SK-MEL-5 (cell line): ENCODE measurements around a stretch of chr17.

RAMPAGE:
- cytosol, long total RNA: no peak
- long total RNA: no peak
- nucleus, long total RNA: no peak
Measured at GRCh38 chr17:79038433-79039369, 14.7 kb downstream of the C1QTNF1 start.

RAMPAGE:
- cytosol, long total RNA: no peak
- long total RNA: no peak
- nucleus, long total RNA: no peak
Measured at GRCh38 chr17:79087867-79088800, 13.5 kb downstream of the ENGASE start.

RAMPAGE:
- cytosol, long total RNA: no peak
- long total RNA: no peak
- nucleus, long total RNA: no peak
Measured at GRCh38 chr17:79183804-79184394, 109.3 kb downstream of the ENGASE start.

DNA sequence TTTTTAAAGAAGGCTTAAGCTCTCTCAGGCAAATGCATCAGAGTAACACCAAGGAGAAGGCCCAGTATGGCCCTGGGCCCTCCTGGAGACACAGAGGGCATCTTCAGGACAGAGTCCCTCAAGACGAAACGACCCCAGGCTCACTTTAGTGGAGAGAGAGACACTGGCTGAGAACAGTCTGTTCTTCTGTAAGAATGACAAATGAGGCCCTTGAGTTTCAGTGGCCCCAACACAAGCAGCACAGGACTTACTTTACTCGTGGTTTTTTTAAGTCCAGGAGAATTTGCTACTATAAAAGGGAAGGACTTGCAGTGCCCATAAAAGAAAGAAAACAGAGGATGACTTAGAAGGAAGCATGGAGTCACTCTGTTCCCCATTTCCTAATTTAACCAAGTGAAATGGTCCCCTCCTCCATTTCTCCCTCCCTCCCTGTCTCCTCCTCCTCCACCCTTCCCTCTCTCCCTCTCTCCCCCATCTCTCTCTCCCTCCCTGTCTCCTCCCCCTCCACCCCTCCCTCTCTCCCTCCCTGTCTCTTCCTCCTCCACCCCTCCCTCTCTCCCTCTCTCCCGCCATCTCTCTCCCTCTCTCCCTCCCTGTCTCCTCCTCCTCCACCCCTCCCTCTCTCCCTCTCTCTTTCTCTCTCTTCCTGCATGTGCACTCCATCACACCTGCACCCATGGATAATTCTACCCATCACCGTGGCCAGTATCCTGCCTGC is 47.2 kb upstream of the RBFOX3 start:
RAMPAGE:
- cytosol, long total RNA: no peak
- long total RNA: no peak
- nucleus, long total RNA: no peak

DNA sequence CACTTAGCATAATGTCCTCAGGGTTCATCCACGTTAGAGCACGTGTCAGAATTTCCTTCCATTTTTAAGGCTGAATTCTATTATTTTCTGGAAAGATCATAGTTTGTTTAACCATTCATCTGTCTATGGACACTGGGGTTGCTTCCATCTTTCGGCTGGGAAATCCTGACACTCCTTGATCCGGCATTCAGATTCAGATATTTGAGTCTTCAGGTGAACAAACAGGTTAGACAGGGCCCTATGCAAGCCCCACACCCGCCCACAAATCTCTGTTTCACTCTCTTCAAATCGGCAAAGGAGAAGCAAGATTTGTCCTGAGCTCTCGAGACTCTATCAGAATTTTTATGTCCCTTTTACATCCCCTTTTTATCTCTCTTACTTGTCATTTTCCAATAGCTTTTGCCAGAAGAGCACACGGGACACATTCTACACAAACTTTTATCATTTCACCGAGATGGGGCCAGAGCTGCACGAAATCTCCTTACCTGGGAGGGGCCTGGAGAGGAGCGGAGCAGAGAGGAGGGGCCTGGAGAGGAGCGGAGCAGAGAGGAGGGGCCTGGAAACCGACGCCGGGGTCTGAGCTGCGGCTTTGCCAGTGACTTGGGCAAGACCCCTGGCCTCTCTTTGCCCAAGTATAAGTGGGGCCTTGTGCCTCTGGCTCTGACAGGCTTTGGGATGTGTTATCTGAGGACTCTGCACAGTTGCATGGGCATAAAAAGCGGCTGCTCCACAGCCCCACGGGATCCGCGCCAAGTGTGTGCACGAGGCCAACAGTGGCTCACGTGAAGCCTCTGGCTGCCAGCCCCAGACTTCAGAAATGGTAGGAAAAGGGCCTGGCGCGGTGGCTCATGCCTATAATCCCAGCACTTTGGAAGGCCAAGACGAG is 54.3 kb upstream of the RBFOX3 start:
RAMPAGE:
- cytosol, long total RNA: no peak
- long total RNA: no peak
- nucleus, long total RNA: no peak

DNA sequence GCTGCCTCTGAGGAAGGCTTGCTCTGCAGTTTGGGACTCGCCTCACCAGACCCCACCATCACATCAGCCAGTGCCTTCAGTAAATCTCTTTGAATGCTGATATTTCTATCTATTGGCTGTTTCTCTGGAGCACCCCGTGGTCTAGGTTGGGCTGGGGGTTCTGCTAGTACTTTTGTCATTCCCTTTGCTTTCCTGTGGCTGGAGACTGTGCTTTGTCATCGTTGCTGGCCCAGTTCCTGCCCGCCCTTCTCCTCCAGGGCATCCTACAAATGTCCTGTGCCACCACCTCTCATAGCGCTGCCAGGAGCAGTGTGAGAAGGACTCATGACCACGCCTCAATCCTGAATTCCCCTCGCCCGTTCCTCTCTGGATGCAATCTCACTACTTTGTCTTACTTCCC is 8.0 kb upstream of the CBX2 start:
RAMPAGE:
- cytosol, long total RNA: no peak
- long total RNA: no peak
- nucleus, long total RNA: no peak

GRCh38 chr17:79776947-79777152 is 1.1 kb upstream of the CBX2 start:
RAMPAGE:
- cytosol, long total RNA: no peak
- long total RNA: no peak
- nucleus, long total RNA: no peak

RAMPAGE:
- cytosol, long total RNA: no peak
- long total RNA: no peak
- nucleus, long total RNA: no peak
Measured at GRCh38 chr17:79793034-79794182, 3.5 kb downstream of the CBX8 start.

RAMPAGE:
- cytosol, long total RNA: no peak
- long total RNA: no peak
- nucleus, long total RNA: no peak
Measured at GRCh38 chr17:79800806-79801773, 4.2 kb upstream of the CBX8 start.

DNA sequence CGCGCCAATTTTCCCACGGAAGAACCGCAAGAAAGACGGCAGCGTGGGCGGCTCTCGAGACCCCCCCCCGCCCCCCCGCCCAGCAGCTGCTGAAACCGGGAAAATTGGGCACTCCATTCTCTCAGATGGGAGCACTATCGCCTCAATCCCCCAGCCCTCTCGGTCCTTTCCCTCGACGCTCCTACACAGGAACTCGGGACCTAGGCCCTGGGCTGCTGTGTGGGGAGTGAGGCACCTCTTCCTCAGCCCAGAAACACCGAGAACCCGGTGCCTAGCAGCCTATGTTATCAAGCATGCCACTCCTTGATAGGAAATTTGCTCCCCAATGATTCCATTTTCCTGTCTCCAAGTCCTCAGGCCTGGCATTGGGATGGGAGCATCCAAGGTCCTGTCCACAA is 17.2 kb upstream of the CBX8 start:
RAMPAGE:
- cytosol, long total RNA: no peak
- long total RNA: no peak
- nucleus, long total RNA: no peak

RAMPAGE:
- cytosol, long total RNA: no peak
- long total RNA: no peak
- nucleus, long total RNA: no peak
Measured at GRCh38 chr17:79843925-79844760, 4.9 kb upstream of the CBX4 start.

RAMPAGE:
- cytosol, long total RNA: no peak
- long total RNA: no peak
- nucleus, long total RNA: no peak
Measured at GRCh38 chr17:79852396-79853157, 13.3 kb upstream of the CBX4 start.

GRCh38 chr17:79932756-79933546 is 93.7 kb upstream of the CBX4 start:
RAMPAGE:
- cytosol, long total RNA: no peak
- long total RNA: no peak
- nucleus, long total RNA: no peak

DNA sequence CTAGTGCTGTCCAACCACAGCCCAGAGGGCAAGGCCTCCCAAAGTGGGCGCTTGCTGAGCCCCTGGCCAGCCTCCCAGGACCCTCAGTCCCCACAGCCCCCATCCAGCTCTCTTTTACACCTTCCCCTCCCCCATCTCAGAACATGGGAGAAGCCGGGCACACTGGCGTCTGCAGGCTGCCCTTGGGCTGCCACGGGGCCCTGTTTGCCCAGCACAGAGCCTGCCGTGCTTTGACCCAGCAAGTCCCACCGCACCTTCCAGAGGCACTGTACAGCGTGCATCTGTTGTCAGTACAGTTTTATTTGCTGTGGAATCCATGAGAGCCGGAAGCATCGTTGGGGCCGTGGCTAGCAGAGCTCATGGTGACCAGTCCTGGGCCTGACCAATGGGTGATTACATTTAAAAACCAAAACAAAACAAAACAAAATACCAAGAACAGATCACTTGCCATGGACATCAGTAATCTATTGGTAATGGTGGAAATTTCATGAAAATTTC is 96.2 kb upstream of the CBX4 start:
RAMPAGE:
- cytosol, long total RNA: no peak
- long total RNA: no peak
- nucleus, long total RNA: no peak

DNA sequence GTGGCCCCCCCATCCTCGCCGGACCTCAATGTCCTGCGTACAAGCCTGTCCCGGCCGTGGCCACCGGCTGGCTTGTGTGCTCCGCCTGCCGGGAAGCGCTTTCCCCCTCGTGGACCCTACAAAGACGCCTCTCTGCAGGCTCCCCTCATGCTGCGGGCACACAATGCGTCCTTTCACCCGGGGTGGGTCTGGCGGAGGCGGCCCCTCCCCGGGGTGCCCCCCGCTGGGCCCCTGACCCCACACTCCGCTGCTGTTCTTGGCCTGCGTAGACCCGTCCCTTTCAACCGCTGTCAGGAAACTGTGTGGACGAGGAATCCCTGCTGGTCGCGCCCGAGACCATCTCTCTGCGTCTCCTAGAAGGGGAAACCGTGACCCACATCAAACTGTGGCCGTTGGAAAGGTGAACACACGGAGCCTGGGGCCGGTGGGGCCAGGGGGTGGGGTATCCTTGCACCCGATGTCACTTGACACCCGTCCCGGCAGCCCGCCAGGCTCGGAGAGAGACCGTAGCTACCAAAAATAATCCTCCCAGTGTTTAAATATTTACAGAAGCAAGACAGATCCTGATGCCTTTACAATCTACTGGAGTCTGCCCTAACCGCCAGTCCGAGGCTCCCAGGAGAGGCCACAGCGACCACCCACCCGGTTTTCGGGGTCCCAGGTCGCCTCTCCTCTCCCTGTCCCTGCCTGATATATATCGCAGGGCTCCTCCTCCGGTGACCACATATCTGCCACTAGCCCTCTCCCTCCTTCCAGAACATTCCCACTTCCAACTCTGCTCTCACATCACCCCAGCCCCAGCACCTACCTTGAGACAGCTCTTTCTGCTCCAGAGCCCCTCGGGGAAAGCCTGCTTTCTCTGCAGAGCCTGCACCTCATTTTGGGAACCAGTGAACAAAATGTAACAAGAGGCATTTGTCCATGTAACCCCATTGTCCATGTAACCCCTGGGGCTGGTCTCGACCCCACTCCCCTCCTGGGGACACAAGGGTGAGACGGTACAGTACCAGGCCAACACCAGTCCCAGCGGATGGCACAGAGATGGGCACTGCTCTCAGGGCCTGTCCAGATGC is 43.3 kb downstream of the TBC1D16 start:
RAMPAGE:
- cytosol, long total RNA: no peak
- long total RNA: no peak
- nucleus, long total RNA: no peak

DNA sequence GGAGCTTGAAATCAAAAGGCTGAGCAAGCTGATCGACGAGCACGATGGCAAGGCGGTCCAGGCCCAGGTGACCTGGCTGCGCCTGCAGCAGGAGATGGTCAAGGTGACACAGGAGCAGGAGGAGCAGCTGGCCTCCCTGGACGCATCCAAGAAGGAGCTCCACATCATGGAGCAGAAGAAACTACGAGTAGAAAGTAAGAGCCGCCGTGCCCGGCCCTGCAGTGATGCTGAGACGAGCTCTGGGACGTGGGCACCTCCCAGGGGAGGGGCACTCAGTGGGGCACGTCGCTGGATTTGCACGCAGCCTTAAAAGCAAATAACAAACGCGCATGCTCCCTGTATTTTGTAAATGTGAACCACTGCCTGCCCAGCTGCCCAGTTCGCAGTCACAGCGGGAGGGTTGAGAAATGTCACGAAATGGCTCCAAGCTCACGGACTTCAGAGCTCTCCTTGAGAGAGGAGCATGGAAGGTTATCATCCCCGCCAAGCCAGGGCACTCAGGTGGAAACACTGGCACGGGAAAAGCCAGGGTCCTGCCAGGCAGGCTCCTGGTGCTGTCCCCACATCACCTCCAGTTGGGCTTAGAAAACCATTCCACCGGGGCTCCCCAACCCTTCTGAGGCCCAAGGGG is 15.2 kb upstream of the GAA start:
RAMPAGE:
- cytosol, long total RNA: no peak
- long total RNA: no peak
- nucleus, long total RNA: no peak

GRCh38 chr17:80138927-80139466 is 7.9 kb downstream of the EIF4A3 start:
RAMPAGE:
- cytosol, long total RNA: no peak
- long total RNA: no peak
- nucleus, long total RNA: no peak

GRCh38 chr17:80210324-80211648 is 9.3 kb downstream of the SGSH start:
RAMPAGE:
- cytosol, long total RNA: no peak
- long total RNA: no peak
- nucleus, long total RNA: no peak

DNA sequence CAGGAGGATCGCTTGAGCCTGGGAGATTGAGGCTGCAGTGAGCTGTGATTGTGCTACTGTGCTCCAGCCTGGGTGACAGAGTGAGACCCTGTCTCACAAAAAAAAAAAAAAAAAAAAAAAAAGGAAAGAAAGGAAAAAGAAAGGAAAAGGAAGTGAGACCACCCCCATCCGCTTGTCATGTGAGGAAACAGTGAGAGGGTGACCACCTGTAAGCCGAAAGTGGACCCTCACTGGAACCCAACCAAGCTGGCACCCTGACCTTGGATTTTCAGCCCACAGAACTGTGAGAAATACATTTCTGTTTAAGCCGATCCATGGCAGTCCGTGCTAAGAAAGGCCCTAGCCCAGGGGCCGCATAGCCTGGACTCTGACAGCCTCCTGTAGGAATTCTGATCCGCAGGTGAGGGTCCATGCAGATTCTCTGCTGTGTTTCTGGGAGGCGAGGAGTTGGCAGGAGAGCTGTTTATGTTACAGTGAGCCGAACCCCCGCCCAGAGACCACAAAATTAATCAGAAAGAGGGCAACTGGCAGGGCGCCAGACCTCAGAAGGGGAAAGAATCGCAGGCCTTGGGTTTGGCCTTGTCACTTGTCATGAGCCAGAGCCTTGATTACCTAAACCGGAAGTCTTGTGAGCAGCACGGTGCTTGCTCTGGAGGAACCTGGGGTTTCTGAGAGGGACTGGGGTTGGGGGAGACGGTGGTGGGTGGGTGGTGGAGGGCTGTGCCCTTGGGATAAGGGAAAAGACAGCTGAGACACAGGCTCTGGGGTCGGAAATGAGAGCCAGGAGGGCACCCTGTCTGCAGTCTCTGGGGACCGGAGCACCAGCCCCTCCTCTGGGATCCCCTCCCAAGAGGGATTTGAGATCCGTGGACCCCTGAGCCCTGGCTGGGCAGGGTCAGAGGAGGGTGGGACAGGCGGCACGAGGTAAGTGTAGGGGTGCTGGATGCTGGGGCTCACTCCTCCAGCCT is 784 bp downstream of the SGSH start:
RAMPAGE:
- cytosol, long total RNA: no peak
- long total RNA: no peak
- nucleus, long total RNA: no peak

DNA sequence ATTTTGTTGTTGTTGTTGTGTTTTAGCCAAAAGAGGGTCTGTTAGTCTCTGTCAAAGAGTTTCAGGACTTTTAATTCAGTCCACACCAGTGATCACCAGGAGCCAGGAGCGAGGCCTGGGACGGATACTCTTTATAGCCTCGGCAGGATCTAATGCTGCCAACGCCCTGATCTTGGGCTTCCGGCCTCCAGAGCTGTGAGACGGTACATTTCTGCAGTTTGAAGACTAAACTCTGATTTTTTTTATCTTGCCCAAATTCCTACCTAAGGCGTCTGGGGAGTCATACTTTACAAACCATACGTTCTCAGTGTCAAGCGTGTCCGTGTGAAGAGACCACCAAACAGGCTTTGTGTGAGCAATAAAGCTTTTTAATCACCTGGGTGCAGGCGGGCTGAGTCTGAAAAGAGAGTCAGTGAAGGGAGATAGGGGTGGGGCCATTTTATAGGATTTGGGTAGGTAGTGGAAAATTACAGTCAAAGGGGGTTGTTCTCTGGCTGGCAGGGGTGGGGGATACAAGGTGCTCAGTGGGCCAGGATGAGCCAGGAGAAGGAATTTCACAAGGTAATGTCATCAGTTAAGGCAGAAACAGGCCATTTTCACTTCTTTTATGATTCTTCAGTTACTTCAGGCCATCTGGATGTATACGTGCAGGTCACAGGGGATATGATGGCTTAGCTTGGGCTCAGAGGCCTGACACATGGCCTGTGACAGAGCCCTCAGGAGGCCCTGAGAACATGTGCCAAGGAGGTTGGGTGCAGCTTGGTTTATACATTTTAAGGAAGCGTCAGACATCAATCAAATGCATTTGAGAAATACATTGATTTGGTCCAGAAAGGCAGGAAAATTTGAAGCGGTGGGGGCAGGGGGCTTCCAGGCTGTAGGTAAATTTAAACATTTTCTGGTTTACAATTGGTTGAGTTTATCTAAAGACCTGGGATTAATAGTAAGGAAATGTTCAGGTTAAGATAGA is 2.5 kb upstream of the RNF213 start:
RAMPAGE:
- cytosol, long total RNA: no peak
- long total RNA: no peak
- nucleus, long total RNA: no peak